Measurements from ENCODE around the gene AHRR.

GRCh38 chr5:154689-155388, 36.5 kb upstream of the LRRC14B start:
- PRO-cap, 2 experiments, result no peak in any of the 2 experiments

- PRO-cap, 2 experiments, result no peak in any of the 2 experiments
Observed at GRCh38 chr5:252451-253304, 18.8 kb upstream of the PDCD6 start.

GRCh38 chr5:281502-281987, 10.1 kb downstream of the PDCD6 start:
- PRO-cap, 2 experiments, result no peak in any of the 2 experiments

- PRO-cap, 2 experiments, result no peak in any of the 2 experiments
Observed at GRCh38 chr5:283202-284114, 12.0 kb downstream of the PDCD6 start.

DNA sequence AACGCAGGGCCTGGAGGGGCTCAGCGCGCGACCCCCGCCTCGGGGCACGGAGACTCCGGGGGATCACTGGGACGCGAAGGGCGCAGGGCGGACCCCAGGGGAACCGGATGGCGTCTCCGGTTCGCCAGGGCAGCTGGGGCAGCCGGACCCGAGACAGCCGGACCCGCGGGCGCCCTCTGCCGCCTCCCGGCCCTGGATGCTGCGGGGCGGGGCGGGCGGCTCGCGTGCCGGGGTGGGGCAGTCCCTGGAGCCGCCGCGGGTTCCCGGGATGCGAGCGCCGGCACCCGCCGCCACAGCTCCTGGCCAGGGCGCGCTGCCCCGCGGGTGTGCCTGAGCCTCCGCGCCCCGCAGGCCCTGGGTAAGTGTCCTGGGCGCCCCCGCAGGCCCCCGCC, at the start of gene AHRR:
Gene AHRR (plus strand): TSS at position 253 of the 392 bp plus-strand sequence.
- PRO-cap, 2 experiments, result no peak in any of the 2 experiments

GRCh38 chr5:321854-322148, 287 bp downstream of the AHRR start:
- PRO-cap, 2 experiments, result no peak in any of the 2 experiments

DNA sequence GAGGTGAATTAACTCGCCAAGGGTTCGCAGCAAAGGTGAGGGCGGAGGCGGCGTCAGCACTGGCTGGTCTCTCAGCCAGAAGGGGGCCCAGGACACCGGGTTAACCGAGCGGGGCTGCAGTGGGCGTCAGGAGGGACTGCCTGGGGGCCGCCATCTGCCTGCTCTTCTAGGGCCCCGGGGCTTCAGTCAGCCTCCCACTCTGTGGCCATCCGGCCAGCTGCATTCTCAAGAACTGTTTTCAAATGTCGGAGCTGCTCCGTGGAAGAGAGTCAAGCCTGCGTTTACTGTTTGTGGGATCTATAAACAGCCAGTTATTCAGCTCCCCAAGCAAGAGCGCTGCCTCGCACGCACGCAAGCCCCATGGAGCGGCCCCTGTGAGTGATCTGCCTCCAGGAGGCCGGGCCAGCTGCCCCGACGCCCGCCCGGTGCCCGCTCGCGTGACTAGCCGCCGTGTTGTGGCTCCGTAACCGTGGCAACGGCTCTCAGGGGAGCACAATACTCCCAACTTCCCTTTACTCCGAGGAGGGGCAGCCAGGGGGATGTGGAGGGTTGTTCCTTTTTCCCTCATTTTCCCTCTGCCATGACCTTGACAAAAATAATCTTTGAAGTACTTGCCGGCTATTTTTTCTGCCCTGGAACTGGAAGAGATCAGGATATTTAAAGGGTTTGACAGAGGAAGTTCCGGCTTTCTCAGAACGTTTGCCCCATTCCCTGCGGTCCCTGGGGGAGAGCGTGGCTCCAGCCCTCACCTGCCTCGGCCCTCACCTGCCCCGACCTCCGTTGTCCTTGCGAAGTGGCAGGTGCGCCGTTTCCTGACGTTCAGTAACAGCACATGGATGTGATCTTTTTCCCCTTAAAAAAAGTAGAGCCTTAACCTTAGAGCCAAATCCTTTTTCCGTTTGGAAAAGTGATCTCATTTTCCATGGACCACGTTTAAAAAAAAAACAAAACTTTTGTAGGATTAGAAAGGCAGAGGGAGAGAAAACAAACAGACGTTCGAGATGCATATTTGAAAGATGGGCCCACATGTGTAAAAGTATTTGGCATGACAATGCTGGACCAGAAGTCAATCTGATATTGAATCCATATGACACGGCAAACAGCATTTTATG, 43.0 kb upstream of the EXOC3 start:
- PRO-cap, 2 experiments, result no peak in any of the 2 experiments

GRCh38 chr5:472873-473407, 30.0 kb downstream of the EXOC3 start:
- PRO-cap, 2 experiments, result peak in 2 of 2 experiments; most common plus-strand start chr5:473293 (in 1); most common minus-strand start chr5:473086 (in 2)

- PRO-cap, 2 experiments, result no peak in any of the 2 experiments
Observed at GRCh38 chr5:482456-482881, 39.5 kb downstream of the EXOC3 start.

DNA sequence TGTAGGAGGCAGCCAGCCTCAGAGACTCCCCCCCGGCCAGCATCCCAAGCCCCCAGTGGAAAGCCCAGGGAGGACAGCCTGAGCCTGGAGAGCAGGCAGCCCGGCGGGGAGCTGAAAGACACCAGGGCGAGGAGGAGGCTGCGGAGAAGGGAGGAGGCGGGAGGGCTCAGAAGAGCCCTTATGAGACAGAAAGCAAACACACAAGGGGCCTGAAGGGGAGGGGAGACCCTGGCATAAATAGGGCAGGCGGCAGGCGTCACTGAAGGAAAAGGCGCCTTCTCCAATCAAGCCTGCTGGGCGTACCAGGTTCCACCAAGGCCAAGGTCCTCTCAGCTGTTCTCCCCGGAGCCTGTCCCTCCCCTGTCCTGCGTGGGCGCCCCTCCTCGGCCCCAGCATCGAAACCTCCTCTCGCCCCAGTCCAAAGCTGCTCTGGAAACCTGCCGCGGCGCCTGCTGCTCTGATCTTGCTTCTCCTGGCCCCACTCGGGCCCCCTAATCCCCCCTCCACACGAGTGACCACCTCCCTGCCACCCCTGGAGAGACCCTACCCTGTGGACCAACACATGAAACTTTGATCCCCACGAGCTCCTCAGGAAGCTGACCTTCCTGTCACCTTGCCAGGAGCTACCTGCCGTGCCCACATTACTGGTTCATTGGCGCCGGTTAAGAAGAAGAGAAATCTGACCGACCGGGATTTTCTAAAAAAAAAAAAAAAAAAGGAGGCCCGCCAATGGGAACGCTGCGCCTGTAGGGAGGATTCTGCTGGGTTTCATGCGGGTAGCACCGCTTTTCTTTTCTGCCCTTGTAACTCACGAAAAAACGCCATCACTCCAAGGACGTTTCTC, 1.1 kb downstream of the SLC9A3 start:
- PRO-cap, 2 experiments, result peak in 1 of 2 experiments; most common plus-strand start position 421 of the sequence (in 1); most common minus-strand start position 180 of the sequence (in 1)

GRCh38 chr5:663545-664216, 29.5 kb downstream of the TPPP start:
- PRO-cap, 2 experiments, result no peak in any of the 2 experiments

- PRO-cap, 2 experiments, result no peak in any of the 2 experiments
Observed at GRCh38 chr5:671897-672643, 21.1 kb downstream of the TPPP start.

GRCh38 chr5:783728-784486, 622 bp downstream of the ZDHHC11B start:
- PRO-cap, 2 experiments, result peak in 1 of 2 experiments; most common plus-strand start chr5:783992 (in 1)

DNA sequence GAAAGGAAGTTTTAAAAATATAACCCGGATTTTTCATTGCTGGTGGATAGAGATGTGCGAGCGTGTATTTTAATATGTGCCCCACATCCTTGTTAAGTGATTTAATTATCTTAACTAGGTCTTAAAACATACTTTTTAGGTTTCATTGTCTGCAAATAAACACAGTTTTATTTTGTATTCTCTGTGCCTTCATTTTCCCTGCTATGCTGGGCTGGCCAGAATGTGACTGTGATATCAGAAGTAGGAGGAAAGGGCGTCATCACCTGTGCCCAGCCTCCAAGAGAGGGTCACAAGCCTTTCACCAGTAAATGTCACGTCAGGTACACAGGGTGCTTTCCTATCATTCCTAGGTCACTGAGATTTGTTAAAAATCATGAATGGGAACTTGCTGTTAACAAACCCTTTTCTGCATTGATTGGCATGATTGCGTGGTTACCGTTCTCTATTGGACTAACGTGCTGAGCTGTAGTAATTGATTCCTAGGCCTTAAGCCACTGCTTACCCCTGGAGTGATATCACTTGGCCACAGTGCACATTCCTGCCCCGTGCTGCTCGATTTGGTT, 14.9 kb downstream of the ZDHHC11 start:
- PRO-cap, 2 experiments, result no peak in any of the 2 experiments

DNA sequence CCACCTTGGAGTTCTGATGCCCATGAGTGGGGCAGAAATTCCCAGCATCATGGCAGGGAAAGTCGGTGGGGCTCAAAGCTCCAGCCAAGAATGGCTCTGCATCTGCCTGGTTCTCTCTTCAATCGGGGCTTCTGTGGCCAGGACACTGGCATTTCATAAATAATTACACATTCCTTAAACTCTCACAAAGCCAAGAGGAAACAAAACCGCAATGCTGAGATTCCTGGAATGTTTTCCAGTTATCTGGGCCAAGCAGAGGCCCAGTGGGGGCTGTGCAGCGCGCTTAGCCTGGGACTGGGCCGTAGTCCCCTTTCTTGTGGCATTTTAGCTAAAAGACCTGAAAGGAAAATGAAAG, 51.8 kb upstream of the NKD2 start:
- PRO-cap, 2 experiments, result no peak in any of the 2 experiments

GRCh38 chr5:991579-991921, 17.1 kb upstream of the NKD2 start:
- PRO-cap, 2 experiments, result no peak in any of the 2 experiments

DNA sequence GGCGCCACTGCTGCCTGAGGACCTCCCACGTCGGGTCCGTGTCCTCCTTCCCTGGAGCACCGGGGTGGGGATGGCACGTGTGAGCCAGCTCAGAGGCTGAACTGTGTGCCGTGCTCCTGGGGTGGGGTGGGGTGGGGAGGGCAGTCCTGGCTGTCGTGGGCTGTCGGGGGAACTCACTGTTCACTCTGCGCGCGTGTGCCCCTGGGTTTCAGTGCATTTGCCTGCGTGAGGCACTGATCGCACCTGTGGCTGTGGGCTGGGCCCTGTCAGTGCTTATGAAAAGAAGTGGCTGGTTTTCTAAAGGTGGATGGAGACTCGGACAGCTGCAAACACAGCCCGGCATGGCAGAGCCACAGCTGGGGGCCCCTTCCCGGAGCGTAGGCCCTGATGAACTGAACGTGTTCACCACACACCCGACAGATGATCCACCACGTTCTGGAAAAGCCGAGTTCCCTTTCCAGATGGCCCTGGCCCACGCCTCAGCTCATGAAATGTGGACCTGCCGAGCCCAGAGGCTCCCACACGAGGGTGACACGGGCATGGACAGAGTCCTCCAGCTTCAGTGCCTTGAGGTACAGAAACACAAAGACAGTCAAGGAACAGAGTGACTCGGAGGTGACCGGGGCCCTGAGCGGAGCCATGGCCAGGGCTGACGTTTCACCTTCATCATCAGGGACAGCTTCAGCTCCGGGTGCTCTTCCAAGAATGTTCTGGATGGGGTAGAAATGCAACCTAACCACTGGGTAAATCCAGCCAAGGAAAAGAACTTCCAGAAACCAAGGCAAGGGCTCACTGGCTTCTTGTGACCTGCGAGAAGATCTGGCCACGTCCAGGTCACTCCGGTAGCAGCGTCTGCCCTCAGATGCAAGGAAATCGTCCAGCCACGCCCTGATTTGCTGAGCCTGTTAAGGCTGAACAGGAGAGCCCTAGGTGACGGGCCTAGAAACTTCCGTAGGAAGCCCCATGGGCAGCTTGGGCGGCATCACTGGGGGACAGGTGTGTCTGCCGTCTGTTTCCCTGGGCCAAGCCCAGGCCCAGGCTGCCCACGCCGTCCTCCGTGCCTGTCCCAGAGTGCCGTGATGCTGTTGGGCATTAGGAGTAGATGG, 43.0 kb downstream of the NKD2 start:
- PRO-cap, 2 experiments, result no peak in any of the 2 experiments

DNA sequence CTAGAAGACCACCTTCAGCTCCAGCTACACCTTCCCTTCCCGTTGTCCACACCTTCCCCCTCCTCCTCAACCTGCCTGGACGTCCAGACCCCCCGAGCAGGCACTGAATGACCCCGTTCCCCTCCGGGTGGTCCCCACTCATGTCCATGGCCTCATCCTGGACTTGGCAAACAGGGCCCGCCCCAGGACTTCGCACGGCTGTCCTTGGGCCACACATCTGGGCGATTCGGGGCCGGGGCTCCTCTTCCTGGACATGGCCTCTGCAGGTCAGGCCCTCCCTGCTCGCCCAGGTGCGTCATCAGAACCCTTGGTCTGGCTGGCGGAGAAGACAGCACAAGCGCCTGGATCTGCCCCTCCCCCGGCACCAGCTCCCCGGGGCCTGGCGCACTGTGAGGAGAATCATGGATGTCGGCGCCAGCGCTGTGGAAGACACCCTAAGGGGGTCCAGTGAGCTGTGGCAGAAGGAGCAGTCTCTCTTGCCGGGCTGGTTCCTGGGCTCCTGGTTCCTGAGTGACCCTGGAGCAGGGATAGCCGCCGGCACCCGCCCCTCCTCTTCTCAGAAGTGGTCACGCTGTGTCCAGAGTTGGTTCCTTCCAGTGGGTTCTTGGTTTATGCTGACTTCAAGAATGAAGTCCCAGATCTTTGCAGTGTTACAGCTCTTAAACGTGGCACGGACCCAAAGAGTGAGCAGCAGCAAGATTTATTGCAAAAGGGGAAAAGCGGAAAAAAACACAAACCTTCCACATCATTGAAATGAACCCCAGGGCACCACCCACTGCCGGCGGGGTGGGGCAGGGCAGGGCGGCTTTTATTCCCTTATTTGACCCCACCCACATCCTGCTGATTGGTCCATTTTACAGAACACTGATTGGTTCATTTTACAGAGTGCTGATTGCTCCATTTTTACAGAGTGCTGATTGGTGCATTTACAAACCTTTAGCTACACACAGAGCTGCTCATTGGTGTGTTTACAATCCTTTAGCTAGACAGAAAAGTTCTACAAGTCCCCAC, 25.9 kb upstream of the SLC12A7 start:
- PRO-cap, 2 experiments, result peak in 2 of 2 experiments; most common plus-strand start position 301 of the sequence (in 1); most common minus-strand start position 783 of the sequence (in 2)

DNA sequence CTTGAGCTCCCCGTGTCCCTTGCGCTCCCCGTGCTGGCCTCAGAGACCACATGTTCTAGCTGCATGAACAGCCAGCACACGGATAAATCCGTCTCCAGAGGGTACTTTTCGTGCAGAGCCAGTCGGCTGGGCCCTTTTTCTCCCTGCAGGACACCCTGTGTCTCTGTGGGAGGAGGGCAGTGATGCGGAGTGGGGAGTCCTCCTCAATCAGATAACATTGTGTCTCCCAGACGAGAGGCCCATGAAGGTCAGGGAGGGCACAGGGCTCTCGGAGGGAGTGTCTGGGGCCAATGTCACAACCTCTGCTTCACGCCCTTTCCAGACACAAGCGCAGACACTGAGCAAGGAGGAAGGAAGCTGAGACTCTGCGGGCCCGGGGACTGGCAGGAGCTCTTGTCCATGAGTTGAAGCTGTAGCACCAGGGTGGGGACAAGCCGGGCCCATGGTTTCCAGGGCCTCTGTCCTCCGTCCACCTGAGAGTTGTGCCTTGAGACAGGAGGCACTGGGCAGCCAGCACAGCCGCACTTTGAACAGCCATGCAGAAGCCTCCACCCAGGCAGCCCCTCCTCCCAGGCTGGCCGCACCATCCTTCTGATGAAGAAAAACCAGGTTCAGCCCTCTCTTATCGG, 36.4 kb upstream of the SLC6A19 start:
- PRO-cap, 2 experiments, result peak in 1 of 2 experiments; most common plus-strand start position 360 of the sequence (in 1)

- PRO-cap, 2 experiments, result no peak in any of the 2 experiments
Observed at GRCh38 chr5:1199598-1200353, 1.6 kb upstream of the SLC6A19 start.

Measured in Colon Carcinoma Metastatic in the Lung (tissue), 2 donors.